Left common carotid artery plus branches (tissue), 1 donor: ENCODE results near the gene CMPK2.

GRCh38 chr2:5693016-5693216, 732 bp downstream of the SOX11 start:
- PRO-cap: no peak

- PRO-cap: unidirectional peak, minus-strand start at chr2:5693710
Observed at GRCh38 chr2:5693217-5694425, 1.4 kb downstream of the SOX11 start.

DNA sequence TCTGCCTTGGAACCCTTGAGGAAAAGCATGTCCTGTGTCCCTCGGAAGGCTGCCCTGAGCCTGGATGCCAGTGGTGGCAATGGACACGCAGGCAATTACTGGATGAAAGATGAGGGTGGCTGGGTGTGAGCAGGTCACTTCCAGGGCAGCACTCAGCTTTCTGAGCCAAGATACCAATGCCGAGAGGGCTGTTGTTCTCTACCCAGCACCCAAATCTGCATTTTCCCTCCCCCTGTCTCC, 234.7 kb downstream of the SOX11 start:
- PRO-cap: no peak

DNA sequence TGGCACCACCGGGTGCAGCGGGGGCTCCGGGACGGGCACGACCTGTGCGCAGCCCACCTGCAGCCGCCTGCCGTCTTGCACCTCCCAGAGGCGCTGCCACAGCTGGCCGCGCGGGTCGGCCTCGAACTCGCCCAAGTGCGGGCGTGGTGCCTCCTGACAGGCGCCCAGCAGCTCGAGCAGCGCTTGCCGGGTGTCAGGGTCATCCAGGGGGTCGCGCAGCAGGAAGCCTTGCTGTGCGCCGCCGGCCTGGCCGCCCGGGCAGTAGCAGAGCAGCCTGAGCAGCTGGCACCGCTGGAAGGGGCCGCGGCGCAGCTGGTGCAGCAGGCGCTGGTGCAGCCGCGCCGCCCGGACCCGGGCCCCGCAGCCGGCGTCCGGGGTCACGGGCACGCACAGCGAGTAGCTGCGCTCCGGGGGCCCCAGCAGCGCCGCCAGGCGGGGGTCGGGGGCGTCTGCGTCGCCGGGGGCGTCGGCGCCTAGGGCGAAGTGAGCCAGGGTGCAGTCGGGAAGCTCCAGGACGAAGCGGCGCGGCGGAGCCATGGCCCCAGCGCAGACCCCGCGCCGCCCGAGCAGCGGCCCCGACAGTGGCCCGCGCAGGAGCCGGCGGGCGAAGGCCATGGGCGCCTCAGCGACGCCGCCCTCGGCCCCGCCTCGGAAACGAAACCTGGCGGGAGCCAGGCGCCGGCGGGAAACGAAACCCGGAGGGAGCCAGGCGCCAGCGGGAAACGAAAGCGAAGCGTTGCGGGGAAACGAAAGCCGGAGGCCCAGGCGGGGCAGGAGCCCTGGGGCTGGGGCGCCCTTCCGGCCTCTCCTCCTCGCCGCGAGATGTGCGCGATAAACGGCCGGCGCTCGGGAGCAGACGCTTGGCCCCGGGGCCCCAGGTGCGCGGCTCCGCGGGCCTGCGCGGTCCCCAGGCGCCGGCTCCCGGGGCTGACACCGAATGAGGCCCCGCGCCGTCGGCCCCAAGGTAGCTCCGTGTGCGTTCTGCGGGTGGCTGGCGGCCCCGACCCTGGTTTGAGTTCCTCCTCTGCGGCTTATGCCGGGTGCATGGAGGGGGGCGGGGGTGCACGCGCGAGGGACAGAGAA, at the start of gene CMPK2:
Gene CMPK2, minus strand, starts transcription at position 826 of the 1,083 bp plus-strand sequence.
- PRO-cap: bidirectional peak, plus-strand start at position 684 of the sequence, minus-strand start at position 583 of the sequence

- PRO-cap: no peak
Observed at GRCh38 chr2:6895533-6896111, 18.0 kb downstream of the RSAD2 start.

DNA sequence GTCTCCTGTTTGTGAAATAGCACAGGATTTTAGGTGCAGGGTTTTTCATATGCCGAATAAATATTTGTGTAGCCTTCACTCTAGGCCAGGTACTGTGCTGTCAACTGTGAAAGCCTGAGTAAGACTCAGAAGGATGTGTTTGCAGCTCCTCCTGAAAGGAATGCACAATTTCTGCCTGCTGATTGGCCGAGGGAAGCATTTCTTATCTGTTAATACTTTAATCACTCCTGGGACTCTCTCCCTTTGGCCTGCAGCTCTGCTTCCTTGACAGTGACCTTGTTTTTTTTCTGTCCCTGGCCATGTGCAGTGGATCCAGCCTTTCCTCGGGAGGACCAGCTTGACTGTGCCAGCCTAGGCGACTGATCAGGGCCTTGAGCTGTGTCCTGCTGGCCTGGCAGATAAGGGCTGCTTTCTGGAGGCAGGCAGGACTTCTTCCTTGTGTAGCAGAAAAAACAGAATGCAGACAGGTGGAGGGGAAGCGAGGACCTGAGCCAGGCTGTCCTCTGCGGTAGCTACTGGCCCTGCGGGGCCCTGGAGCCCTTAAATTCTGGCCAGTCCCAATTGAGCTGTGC, 10.0 kb downstream of the RNF144A start:
- PRO-cap: no peak

GRCh38 chr2:6942959-6943648, 25.9 kb downstream of the RNF144A start:
- PRO-cap: no peak

DNA sequence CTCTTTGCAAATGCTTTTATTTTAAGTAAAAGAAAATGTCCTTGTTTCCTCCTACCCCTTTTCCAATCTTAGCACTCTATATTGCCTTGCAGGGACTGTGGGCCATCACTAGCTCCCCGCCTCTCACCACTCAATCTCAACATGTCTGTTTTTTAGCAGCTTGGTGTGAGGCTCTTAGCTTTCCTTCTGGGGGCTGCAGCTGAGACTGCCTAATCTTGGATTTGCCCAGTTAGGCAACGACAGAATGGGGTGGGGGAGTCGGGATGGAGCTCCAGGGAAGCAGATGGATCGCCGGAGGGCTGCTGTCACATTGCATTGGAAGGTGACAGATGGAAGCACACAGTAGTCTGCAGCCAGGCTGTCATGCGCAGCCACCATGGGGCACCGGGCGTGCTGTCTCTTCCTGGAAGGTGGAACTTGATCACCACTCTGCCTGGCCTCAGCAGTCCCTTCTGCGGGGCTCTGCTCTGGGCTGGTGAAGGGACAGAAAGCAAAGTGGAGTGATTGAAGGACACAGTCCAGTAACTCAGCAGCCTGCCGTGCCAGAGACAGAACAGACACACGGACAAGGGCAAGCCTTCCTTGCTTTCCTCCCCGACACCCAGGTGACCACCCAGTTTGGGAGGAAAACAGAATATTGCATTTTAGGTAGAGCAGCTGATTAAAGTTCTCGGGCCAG, 40.7 kb downstream of the RNF144A start:
- PRO-cap: no peak

DNA sequence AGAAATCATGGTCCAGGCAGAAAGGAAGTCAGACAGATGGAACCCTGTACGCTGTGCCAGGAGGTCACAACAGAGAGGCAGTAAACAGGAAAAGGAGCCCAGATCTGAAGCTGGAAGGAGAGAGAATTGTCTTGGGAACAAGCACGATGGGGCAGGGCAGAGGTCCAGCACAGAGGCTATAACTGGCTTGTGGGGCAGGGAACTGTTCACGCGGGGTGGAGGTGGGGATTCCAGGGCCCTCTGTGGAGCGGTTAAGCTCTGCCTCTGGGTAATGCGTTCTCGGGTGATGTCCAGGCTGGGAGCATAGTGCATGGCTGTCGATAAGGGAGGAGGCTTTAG, 76.1 kb downstream of the RNF144A start:
- PRO-cap: no peak

- PRO-cap: no peak
Observed at GRCh38 chr2:7007779-7009039, 91.0 kb downstream of the RNF144A start.

GRCh38 chr2:7068195-7068690, 151.0 kb downstream of the RNF144A start:
- PRO-cap: no peak

DNA sequence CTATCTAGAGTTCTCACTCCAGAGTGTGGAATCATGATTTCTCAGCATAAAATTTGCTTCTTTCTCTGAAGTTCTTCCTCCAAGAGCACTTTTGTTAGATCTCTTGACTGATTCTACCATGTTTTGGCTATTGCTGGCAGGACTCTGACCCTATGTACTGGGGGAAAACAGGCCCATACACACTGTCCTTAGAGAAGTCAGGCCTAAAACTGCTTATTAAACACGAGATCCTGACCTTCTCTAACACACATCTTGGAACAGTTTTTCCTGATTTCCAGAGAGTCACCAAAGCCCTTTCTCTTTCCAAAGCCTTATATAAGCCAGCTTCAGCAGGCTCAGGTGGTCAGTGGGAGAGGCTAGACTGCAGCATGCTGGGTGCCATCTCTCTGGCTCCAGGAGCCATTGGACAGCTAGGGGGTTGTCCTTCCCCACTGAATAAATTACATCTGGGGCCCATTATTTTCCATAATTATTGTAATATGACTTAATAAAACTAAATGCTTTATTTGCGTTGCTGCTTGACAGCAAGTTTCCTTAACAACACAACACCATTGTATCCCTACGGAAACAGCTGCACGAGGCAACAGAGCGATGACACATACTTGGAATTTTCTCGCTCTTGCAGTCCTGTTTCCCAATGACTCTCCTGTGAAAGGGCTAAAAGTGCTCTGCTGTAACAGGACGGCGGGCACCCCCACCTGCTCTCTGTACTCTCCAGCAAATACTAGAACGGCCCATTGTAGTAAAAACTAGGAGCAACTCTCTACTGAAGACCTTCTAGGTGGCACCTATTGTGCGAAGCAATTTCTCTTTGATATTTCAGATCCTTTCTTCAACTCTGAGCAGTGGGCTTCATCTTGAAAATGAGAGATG, 160.5 kb downstream of the RNF144A start:
- PRO-cap: no peak

GRCh38 chr2:7572485-7572967, 655.3 kb downstream of the RNF144A start:
- PRO-cap: no peak

GRCh38 chr2:7649734-7650380, 732.6 kb downstream of the RNF144A start:
- PRO-cap: no peak

DNA sequence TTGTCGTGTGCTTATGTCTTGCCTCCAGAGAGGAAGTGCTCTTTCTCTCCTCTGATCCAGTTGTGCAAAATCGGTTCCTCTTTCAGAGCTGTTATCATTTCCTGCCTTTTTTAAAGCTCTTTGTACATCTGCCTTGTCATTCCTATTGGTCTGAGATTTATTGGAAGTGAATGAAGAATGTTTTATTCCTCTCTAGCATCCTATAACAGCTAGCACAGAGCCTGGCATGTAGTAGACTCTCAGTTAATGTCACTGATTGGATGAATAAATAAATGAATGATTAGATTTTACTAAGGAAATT, 623.1 kb upstream of the ID2 start:
- PRO-cap: no peak

GRCh38 chr2:8125548-8126451, 556.1 kb upstream of the ID2 start:
- PRO-cap: no peak

GRCh38 chr2:8143937-8144685, 537.7 kb upstream of the ID2 start:
- PRO-cap: no peak

- PRO-cap: no peak
Observed at GRCh38 chr2:8413955-8414534, 267.8 kb upstream of the ID2 start.

DNA sequence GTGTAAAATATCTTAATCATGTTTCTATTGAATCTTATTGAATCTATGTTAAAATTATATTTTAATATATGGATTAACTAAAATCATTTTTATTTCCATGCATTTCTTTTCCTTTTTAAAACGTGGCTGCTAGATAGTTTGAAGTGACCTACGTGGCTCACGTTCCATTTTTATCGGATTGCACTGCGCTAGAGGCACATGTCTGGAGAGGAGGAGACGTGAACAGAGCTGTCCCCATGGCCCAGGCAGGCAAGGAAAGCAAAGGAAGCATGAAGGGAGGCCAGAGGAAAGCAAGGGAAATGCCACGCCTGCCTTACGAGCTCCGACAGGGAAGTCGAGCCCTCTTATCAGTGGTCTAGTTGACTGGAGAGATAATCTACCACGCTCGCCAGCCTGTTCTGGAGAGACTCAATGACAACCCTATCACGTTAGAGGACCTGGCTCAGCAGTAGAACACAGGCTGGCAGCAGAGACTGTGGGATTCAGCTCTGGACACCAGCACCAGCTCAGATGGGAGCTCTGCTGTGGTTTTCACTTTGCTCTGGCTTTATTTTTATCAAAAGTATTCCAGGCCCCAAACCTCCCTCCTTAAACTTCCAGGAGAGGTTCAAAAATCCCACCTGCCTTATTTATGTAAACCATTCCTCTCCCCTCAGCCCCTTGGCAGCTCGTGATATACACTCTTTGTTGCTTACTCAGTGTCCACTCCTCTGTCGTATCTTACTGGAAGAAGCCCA, 202.5 kb upstream of the ID2 start:
- PRO-cap: no peak

DNA sequence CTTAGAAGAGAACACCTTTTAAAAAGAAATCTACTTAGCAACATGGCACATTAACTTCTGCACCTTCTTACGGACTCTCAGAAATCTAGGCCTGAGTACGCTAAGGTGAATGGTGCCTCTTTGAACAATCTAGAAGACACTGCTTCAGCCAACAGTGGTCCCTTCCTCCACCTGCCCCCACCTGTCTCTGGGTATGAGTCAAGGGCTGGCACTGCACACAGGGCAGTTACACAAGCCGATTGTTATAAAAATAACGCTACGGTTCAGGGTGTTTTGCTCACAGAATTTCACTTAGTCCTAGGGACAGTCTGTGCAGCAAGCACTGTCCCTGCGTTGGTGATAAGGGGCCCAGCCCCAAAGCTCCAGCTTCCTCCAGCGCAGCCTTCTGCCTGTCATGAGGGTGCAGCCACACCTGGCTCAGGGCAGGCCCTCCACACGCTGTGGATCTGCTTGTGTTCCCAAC, 114.8 kb upstream of the ID2 start:
- PRO-cap: no peak